ENCODE data around the genes ITGB7, SP7, PCBP2 and HOXC11.

DNA sequence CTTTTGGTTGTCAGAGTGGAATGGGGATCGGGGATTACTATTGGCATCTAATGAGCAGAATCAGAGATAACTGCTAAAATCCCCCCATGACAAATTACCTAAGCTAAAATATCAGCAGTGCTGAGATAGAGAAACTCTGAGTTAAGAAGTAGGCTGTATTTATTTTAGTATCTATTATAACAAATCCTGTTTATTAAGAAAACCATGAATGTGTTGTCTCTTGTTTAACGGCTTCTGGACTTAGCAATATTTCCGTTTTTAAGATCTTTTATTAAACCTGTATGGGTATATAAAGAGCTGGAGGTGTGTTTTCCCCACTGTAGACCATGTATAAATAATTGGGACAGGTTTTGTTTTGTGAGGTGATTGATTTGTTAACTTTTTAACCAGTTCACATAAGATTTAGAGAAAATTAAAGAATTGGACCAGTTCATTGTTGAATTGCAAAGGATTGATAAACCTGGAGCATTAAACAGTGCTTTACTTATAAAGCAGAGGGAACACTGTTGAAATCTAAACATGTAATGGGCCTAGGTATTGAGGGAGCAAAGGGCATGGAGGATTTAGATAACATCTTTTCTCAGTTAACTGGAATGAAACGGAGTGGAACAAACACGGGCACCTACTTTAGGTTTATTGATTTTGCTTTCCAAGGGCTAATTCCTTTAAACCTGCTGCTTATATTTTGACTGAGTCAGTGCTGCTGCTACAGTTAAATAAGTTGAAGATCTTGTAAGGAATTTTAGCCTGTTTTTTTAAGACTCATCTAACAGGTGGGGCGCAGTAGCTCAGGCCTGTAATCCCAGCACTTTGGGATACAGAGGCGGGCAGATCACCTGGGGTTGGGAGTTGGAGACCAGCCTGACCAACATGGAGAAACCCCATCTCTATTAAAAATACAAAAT is 5.5 kb downstream of the EIF4B start:
- RRBS, result no CpG with 5 or more reads among the region's 7 CpGs

- RRBS, result 87% methylated on average over 1 of the region's 10 CpGs
These were observed 5.7 kb downstream of the TNS2 start for GRCh38 chr12:53055522-53056086.

DNA sequence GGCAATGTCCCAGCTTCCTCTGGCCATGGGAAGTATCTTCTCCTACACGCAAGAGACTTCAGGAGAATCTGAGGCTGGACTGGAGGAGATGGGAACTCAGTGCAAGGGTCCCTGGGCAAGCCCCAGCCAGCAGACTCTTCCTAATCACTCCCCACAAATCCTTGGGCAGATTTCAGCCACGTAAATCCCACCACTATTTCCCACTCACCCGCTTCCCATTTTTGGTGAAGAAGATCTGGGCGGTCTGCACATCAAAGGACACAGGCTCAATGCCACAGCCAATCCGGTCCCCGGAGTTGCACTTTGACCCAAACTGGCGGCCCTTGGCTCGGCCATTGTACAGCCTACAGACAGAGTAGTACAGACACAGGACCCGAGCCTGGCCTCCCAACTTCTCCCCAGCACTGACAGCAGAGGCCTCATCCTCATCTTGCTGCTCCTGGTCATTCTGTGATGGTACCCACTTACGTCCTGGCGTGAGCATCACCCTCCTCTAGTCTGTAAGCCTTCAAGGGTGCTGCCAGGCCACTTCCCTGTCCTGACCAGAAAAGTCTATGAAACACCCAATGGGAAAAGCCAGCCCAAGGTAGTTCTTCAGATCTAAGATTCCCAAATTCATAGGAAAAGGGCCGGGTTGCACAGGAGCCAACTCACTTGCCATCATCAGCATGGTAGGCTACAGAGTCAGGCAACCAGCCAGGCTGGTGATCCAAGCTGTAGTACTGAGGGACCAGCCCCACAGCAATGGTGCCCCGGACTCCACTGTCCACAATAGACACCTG is 4.6 kb downstream of the SPRYD3 start:
- RRBS, result no CpG with 5 or more reads among the region's 13 CpGs

GRCh38 chr12:53181177-53182155 is 741 bp upstream of the CSAD start:
- RRBS, result no CpG with 5 or more reads among the region's 28 CpGs

GRCh38 chr12:53207020-53207610 is at the start of gene ITGB7:
Gene ITGB7 (minus strand): TSS chr12:53207251.
- RRBS, result no CpG with 5 or more reads among the region's 5 CpGs

GRCh38 chr12:53208984-53209496 is 2.0 kb upstream of the ITGB7 start:
- RRBS, result no CpG with 5 or more reads among the region's 7 CpGs

- RRBS, result no CpG with 5 or more reads among the region's 2 CpGs
These were observed 9.7 kb downstream of the RARG start for GRCh38 chr12:53222312-53222610.

DNA sequence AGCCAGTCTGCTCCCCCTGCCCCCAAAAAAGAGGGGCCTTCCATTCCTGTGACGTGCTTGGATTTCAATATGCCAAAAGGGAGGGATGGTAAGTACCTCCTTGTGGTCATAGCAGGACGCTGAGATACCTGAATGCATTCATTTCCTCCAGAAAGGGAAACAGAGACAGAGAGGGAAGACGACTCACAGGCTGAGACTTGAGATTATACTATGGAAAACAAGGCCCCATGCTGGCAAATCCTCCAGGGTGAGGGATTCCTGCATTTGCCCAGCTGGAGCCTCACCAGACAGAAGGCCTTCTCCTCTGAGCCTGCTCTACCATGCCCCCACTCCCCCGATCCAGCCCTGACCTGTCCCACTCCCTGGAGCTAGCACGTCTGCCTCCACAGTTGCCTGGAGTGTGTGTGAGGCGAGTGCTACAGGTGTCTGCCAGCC is 3.9 kb upstream of the RARG start:
- RRBS, result no CpG with 5 or more reads among the region's 6 CpGs

DNA sequence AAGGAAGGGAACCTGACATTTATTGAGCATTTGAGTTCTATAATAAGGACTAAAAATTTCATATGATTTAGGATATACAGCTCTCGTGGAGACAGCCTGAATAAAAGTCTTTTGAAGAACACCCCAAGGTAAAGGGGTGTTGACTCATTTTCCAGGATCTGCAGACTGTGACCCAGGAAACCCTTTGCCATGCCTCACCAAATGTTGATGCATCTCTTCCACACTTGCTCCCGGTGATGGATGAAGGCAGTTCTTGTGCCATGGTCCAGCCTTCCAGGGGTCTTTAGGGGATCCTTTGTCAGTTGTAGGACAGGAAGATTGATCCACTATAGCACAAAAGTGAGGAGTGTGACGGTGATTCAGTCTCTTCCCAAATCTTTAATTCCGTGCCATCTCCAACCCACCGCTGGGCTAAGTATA is 1.0 kb downstream of the AAAS start:
- RRBS, result no CpG with 5 or more reads among the region's 5 CpGs

GRCh38 chr12:53324420-53324661 is 2.9 kb upstream of the AAAS start:
- RRBS, result no CpG with 5 or more reads among the region's 7 CpGs

DNA sequence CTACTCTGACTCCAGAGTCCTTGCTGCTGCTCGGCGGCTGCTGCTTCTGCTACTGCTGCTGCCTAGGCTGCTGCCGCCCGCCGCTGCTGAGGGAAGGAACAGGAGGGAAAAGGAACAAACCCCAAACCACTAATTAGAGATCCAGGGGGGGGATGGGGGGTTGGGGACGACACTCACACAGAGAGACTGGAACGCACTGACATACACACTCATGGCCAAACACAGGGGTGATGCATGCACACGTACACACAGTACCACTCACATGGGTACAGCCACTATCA is at the start of gene SP7:
SP7 (minus strand) TSS at position 54 of the 281 bp plus-strand sequence.
- RRBS, result no CpG with 5 or more reads among the region's 8 CpGs

DNA sequence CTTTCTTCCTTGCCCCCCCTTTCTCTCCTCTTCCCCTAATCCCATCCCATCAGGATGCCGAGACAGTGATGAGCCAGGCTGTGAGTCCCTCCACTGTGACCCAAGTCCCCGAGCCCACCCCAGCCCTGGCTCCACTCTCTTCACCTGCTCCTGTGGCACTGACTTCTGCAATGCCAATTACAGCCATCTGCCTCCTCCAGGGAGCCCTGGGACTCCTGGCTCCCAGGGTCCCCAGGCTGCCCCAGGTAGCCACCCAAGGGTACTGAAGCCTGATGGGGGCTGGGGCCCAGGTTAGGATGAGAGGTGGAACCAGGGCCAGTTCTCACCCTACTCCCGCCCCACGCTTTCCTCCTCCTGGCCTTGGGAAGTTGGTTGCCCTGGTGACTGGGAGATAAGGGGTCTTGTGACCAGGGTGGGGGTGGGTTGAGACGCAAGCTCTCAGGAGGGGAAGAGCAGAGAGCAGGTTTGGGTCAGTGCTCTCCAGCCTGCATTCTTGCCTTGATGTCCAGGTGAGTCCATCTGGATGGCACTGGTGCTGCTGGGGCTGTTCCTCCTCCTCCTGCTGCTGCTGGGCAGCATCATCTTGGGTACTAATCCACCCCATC is 1.1 kb downstream of the AMHR2 start:
- RRBS, result no CpG with 5 or more reads among the region's 5 CpGs

DNA sequence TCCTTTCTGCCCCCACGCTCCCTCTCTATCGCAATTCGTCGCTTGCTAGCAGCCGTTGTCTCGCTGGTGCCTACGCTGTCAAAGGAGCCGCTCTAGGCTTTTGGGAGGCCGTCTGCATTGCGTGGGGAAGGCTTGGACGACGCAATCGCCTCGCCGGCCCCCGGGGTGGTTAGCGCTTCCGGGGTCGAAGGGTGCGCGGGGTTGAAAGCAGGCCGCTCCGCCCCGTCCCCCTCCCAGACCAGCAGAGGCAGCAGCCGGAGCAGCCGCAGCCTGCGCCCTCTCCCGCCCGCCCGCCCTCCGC is at the start of gene PCBP2:
PCBP2 (plus strand) TSS at position 233 of the 301 bp plus-strand sequence.
- RRBS, result under 1% methylated on average over 7 of the region's 31 CpGs

- RRBS, result no CpG with 5 or more reads among the region's 10 CpGs
These were observed 15.7 kb downstream of the MAP3K12 start for GRCh38 chr12:53483405-53484150.

DNA sequence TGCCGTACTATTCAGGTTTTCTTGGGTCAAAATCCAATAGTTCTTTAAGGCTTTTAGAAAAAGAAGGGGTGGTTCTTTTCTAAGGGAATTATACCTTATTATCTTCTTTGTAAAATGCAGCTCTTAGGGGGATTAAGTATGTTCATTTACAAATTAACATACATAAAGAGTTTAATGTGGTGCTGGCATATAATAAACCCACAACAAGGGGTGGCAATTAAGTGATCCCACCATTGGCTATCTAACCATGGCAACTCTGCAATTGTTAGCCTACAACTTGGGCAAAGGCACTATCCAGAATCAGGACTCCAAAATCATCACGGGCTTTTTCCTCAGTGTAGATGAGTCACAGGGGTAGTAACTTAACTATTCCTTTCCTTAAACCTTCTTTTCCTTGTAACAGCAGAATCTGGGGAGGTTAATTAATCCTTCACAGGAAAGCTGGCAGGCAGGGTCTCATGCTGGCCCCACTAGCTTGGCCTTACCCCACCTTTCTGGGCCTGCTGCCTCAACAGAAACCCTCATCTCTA is 980 bp downstream of the ATP5MC2 start:
- RRBS, result no CpG with 5 or more reads among the region's 2 CpGs

- RRBS, result 6% methylated on average over 32 of the region's 95 CpGs
These were observed at the start of gene HOXC11 for GRCh38 chr12:53972773-53974139. Gene HOXC11 (plus strand): TSS chr12:53973126.

DNA sequence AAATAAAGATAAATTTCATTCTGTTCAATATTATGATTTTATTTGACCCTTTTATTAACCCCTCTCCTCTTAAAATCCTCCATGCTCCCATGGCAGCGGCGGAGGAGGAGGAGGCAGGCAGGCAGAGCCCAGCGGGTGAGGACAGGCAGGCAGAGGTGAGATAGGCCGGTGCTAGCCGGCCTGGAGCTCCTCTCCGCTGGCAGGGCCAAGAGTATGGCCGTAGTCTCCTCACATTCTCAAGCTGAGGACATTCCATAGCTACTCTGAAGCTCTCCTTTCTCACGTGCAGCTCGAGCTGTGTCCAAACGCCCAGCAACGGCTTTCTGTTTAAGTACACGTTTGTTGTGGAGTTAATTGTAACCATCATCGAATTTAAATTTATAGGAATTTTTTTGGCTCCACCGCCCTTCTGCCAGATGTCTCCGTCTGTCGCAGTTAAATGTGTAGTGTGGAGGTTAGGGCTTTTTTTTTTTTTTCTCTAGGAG is 3.5 kb downstream of the HOXC11 start:
- RRBS, result no CpG with 5 or more reads among the region's 16 CpGs

GRCh38 chr12:54010887-54012004 is 2.5 kb downstream of the HOXC8 start:
- RRBS, result 0% methylated on average over 1 of the region's 20 CpGs

GRCh38 chr12:54026053-54026423 is 2.2 kb upstream of the HOXC6 start:
- RRBS, result no CpG with 5 or more reads among the region's 2 CpGs

GRCh38 chr12:54037359-54038593 is 4.9 kb downstream of the HOXC5 start:
- RRBS, result no CpG with 5 or more reads among the region's 17 CpGs

All from mononuclear cell (primary cell).